B cell (primary cell): ENCODE measurements around a stretch of chr7.

DNA sequence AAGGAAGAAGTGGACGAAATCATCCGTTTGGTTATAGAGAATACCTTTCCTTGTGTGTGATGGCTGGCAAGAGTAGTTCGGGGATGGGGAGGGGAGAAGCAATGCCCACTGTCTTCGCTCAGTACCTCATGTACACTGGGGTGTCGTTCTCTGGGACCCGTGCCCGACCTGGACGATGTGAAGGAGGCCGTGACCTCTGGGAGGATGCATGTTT, 1.2 kb downstream of the NFE2L3 start:
- PRO-cap: no peak
- CAGE, long polyA plus RNA: no peak

DNA sequence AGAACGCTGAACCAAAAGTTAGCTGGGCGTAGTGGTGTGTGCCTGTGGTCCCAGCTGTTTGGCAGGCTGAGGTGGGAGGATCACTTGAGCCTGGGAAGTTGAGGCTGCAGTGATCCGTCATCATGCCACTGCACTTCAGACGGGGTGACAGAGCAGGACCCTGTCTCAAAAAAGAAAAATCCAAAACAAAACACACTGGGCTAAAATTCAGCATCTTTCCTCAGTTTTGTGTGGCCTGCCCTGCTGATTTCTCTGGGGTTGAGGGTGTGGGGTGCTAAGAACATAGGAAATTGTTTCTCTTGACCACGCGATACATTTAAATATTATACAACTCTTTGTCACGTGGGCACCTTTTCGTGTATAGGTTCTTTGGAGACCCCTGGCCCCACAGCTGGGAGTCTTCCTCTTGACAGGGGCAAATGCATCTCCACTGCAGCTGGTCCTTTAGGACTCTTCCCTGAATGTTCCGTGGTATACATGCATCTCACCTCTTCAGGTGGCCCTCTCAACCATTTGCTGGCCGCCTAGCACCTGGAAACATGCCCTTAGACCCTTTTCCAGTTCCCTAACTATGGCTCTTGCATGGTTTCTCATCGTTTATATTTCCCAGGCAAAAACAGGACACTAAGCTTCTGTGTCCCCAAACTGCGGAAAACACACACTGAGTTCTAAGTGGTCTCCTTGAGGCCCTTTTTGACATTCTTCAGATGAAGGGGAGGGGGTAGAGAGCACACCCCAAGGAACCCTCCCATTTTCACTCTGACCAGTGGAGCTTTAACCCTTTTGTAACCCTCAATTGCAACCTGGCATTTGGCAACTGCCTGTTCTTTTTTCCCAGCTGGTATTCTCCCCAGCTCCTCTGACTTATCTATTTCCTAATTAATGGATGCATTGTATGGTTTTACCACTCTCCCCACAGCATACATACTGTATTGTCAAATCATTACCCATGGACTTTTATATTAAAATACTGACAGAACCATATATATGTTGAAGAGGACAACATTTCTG, 20.7 kb downstream of the HNRNPA2B1 start:
- PRO-cap: no peak
- CAGE, long polyA plus RNA: no peak

- PRO-cap: no peak
- CAGE, long polyA plus RNA: no peak
Observed at GRCh38 chr7:26189238-26189449, 11.4 kb downstream of the HNRNPA2B1 start.

GRCh38 chr7:26195605-26196292, 4.8 kb downstream of the HNRNPA2B1 start:
- PRO-cap: no peak
- CAGE, long polyA plus RNA: no peak

DNA sequence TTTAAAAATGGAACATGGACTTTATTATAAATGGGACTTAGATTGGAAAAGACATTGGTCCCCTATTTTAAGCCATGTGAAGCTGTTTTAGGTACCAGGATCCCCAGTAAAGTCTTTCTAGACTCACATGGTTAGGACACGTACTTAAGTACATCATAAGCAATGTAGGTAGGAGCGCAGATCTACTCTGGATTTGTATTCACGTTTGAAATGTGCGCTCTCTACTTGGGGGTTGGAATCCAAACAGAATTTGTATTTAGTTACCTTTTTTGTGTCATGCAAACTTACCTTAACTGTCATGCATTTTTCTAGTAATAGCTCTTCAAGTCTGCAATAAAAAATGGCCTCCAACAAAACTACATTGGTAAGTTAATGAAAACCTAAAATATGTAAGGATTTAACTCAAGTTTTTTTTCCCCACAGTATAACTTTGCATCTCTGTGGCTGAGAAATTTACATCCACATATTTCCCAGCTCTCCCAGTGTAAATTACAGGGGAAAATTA, 1.2 kb downstream of the CBX3 start:
- PRO-cap: no peak
- CAGE, long polyA plus RNA: no peak

GRCh38 chr7:26346417-26347329, 55.0 kb downstream of the SNX10 start:
- PRO-cap: no peak
- CAGE, long polyA plus RNA: no peak

GRCh38 chr7:26658642-26658999, 205.8 kb downstream of the SKAP2 start:
- PRO-cap: no peak
- CAGE, long polyA plus RNA: no peak

- PRO-cap: bidirectional peak, plus-strand start at chr7:26857676, minus-strand start at chr7:26857569
- CAGE, long polyA plus RNA: no peak
Observed at GRCh38 chr7:26857437-26858352, 6.7 kb downstream of the SKAP2 start.

DNA sequence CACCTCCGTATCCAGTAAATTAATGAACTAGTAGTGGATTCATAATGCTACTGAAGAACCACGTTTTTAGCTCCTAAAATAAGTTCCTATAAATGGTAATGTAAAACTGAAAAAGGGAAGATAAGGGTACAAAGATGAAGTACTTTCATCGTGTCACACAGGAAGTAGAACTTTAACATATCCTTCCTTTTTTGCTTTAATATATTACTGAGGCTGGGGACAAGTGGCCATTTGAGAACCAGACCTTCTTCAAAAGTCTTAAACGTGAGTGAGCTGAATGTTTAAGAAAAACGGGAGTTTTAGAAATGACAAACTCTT, 879 bp downstream of the SKAP2 start:
- PRO-cap: bidirectional peak, plus-strand start at position 199 of the sequence, minus-strand start at position 251 of the sequence
- CAGE, long polyA plus RNA: start-site peak on the plus strand centred at position 187 of the sequence, 96 bp wide, 12 and 11 reads in 2 replicates

DNA sequence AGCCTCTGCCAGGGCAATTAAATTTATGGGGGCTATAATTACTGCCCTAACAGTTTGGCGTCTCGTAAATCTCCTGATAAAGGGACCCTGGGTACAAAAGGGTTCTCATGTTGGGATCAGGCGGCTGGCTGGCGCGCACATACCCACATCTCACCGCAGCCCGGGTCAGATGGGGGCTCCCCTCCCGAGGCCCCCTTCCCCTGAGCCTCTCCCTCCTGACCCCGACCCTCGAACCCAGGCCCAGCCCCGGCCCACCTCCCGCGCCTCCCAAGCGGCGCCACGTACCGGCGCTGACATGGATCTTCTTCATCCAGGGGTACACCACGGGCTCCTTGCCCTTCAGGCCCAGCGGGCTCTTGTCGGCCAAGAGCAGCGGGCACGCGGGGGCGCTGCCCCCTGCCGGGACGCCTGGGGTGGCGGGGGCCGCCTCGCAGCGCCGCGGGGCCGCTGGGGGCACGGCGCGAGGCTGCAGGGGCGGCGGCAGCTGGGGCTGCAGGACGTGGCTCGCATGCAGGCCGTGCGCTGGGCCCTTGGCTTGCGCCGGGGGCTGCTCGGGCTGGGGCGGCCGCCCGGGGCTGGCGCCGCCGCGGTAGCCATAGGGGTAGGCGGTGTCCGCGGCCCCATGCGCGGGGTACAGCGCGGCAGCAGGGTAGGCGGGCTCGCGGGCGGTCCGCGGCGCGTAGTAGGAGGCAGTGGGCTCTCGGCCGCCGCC, 568 bp downstream of the HOXA4 start:
- PRO-cap: no peak
- CAGE, long polyA plus RNA: no peak

DNA sequence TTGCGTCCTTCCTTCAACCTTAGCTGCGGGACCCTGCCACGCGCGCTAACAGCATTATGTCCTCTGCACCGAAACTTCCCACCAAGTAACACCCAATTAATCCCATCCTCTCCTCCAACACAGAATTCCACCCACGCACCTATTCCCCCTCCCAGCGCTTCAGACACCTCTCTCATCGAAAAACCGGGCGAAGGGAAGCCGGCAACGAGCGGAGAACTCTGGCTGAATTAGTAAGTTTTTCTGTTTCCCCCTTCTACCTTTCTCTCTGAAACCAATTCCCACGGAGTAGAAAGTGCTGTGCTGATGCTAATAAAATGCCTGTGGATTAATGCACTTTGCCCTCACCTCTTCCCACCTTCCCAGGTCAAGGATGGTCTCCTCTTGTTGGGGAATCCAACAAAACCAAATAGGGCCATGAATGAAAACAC, 917 bp downstream of the HOXA3 start:
- PRO-cap: no peak
- CAGE, long polyA plus RNA: no peak

GRCh38 chr7:27153712-27154542, 1.5 kb upstream of the HOXA3 start:
- PRO-cap: no peak
- CAGE, long polyA plus RNA: no peak

DNA sequence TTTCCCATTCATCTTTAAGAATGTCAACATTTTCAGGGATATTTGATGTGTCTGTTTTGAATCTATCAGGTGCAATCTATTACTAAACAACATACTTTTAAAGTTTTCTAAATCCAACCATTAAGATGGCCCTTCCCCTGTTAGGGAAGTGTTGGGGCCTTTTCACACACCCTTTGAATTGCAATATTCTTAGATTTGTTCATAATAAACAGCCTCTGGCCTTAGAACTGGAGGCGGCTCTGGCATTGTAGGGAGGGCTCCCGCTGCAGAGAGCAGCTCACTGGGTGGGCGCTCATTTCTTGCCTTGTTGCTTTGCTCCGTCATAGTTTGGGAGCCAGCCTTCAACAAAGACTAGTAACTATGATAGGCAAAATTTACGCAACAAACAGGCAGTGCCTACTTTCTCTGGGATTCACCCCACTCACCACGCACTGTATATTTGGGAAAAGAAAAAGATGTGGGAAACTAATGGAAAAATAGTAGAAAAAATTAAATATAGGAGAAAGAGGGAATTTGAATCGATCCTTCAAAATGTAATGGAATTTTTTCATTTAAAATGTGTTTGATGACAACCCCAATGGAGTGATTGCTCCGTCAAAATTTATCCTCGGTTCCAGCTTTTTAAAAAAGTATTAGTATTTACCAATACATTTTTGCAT, 4.3 kb upstream of the HOXA10 start:
- PRO-cap: no peak
- CAGE, long polyA plus RNA: no peak

GRCh38 chr7:27423320-27423796, 180.8 kb downstream of the EVX1 start:
- PRO-cap: no peak
- CAGE, long polyA plus RNA: no peak

DNA sequence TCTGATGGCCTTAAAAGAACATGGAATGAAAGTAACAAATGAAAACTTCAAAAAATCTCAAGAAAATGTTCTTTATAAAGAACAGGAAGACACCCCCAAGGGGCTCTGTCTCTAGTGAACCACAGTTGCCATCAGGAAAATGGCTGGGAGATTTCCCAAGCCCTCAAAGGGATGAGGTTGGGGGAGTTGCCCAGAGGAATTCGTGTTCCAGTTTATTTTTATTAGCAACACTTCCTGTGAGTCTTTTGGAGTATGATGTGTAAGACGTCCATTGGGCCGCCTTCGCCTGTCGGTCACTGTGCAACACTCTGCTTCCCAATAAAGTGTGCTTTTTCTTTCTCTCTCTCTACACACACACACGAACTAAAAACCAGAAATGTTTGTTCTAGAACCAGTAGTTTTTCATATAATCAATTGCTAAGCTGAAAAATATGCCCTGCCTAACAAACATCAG, 199.8 kb downstream of the HIBADH start:
- PRO-cap: no peak
- CAGE, long polyA plus RNA: no peak

DNA sequence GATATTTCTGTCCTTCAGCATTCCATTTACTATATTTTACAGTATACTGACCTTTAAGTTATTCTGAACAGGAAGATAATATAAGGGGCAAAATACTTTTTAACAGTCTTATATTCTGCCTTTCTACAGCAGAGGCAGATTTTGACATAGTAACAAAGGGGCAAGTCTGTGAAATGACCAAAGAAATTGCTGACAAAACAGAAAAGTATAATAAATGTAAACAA, 55.9 kb downstream of the TAX1BP1 start:
- PRO-cap: no peak
- CAGE, long polyA plus RNA: no peak

DNA sequence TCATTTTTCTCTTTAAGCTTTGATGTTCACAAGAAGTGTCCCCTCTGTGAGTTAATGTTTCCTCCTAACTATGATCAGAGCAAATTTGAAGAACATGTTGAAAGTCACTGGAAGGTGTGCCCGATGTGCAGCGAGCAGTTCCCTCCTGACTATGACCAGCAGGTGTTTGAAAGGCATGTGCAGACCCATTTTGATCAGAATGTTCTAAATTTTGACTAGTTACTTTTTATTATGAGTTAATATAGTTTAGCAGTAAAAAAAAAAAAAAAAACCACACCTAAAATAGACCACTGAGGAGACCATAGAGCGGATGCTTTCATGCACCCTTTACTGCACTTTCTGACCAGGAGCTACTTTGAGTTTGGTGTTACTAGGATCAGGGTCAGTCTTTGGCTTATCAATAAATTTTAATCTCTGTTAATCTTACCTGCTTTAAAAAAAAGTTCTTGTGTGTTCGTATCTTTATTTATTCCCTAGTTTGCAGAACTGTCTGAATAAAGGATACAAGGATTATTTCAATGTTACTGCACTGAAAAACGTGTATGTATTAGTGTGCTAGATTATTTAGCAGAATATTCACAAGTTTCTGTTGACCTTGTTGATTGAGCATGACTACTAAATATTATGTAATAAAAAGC, 88.8 kb downstream of the TAX1BP1 start:
- PRO-cap: no peak
- CAGE, long polyA plus RNA: no peak

- PRO-cap: no peak
- CAGE, long polyA plus RNA: no peak
Observed at GRCh38 chr7:27835250-27835823, 95.4 kb downstream of the TAX1BP1 start.

DNA sequence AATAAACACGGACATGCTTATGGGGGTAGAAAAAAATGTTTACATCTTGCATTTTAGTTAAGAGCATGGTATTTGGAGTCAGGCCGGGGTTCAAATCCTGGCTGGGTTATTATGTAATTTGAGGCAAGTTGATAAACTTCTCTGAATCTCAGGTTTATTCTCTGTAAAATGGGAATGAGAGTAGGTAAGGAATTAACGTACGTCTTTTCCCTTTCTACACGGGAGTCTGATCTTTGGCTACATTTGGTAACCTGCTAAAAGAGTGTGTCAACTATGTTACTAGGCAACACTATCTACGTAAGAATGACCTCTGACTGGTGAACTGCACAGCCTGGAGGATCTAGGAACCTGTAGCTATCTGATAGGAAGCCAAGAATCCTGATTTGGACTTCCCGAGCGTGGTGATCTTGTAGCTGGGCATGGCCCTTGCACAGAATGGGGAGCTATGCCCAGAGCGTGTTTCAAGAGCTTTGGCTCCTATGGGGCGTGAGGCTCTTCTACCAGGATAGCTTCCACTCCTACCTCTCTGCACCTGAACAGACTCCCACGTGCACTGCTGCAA, 157.4 kb downstream of the TAX1BP1 start:
- PRO-cap: no peak
- CAGE, long polyA plus RNA: no peak

DNA sequence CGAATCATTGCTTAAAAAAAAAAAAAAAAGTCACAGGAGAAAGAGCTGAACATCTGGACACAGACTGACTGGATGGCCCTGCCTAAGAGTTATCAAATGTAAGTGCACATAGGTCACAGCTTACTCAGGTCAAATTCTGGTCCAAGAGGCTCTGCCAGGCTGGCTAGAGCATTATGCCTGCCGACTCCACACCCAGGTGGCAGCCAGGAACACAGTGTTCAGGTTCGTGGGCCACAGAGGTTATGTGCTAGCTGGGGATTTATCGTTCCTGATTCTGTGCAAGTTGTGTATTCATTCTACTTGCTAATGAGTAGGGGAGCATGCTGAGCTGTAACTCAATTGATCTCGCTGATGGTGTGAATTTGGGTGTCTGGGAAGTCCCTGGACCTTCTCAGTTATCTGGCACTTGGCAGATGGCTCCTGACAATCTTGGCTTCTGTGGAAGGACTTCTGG, 175.2 kb downstream of the JAZF1 start:
- PRO-cap: no peak
- CAGE, long polyA plus RNA: no peak